Spinal cord (tissue), 3 donors: ENCODE data around the genes GRM2, ACY1, POC1A and PPM1M.

DNA sequence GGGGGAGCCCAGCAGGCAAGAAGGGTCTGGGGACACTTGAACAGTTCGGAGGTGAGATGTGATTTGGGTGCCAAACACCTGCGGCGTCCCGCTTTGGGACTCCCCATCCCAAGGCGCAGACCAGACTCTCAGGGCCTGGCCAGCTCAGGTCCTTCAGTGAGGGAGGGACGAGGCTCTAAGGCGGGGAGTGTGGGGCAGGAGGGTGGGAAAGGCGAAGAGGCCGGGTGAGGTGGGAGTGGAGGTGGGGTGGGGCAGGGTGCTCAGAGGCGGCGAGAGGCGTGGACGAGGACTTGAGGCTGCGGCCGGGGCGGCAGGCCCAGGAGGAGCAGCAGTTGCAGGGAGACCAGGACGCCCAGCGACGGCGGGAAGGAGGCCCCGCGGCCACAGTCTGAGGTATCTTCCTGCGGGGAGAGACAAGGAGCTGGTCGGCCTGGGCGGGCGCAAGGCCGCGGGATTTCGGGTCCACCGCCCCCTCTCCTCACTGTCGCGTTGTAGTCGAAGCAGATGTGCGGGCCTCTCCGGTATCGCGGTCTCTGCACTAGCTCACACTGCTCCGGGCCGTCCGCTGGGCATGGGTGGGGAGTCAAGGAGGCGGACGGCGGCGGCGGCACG is 5.2 kb upstream of the TMEM115 start:
- PRO-cap, result no peak
- RAMPAGE, long total RNA, result no peak

DNA sequence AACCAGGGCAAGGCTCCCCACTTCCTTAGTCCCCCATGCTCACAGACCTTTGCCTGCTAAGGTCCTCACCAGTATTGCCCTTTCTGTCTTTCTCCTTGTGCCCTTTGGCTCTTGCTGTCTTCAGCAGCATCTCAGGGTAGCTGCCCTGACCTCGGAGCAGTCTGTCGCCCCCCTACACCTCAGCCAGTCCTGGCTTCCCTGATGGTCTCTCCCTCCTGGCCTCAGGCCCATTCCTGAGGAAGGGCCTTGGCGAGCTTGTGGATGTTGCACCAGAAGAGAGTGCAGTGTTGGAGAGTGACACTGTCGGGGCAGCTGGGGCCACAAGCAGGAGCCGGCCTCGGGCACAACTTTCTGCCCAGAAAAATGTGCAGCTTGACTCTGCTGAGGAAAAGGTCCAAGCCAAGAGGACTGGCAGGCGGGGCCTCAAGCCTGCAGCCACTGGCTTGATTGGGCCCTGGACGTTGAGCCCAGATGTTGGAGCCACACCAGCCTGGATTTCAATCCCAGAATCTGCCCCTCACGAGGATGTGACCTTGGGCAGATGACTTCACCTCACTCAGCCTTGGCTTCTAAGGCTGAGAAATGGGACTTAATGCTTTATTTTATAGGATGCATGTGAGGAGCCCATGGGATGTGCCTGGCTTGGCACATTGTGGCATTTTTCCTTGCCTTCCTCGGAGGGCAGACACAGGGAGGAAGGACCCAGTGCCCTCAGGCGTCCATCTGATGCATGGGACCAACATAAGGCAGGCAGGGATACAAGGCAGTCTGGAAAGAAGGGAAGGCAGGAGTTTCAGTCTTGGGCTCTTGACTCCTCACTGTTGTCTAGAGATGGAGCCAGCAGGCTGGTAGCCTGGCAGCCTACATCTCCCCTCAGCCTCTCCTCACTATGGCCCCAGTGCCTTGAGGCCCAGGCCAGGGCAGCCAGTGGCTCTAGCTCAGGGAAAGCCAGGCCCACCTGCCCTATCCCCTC is 12.9 kb downstream of the HEMK1 start:
- PRO-cap, result no peak
- RAMPAGE, long total RNA, result no peak

- PRO-cap, result no peak
- RAMPAGE, long total RNA, result no peak
These were observed 4.7 kb downstream of the CISH start for GRCh38 chr3:50606602-50607529.

- PRO-cap, result no peak
- RAMPAGE, long total RNA, result no peak
These were observed 1.3 kb upstream of the DOCK3 start for GRCh38 chr3:50673430-50673884.

- PRO-cap, result no peak
- RAMPAGE, long total RNA, result no peak
These were observed 303.8 kb downstream of the DOCK3 start for GRCh38 chr3:50978517-50978931.

DNA sequence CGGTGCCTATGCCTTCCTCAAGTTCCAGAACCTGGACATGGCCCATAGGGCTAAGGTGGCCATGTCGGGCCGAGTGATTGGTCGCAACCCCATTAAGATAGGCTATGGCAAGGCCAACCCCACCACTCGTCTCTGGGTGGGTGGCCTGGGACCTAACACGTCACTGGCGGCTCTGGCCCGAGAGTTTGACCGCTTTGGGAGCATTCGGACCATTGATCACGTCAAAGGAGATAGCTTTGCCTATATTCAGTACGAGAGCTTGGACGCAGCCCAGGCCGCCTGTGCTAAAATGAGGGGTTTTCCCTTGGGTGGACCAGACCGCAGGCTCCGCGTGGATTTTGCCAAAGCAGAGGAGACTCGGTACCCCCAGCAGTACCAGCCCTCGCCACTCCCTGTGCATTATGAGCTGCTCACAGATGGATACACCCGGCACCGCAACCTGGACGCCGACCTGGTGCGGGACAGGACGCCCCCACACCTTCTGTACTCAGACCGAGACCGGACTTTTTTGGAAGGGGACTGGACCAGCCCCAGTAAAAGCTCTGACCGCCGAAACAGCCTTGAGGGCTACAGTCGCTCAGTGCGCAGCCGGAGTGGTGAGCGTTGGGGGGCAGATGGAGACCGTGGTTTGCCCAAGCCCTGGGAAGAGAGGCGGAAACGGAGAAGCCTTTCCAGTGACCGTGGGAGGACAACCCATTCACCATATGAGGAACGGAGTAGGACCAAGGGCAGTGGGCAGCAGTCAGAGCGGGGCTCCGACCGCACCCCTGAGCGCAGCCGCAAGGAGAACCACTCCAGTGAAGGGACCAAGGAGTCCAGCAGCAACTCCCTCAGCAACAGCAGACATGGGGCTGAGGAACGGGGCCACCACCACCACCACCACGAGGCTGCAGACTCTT is 1.7 kb downstream of the RBM15B start:
- PRO-cap, result no peak
- RAMPAGE, long total RNA, result no peak

- PRO-cap, result no peak
- RAMPAGE, long total RNA, result no peak
These were observed 7.7 kb upstream of the TEX264 start for GRCh38 chr3:51663165-51663947.

DNA sequence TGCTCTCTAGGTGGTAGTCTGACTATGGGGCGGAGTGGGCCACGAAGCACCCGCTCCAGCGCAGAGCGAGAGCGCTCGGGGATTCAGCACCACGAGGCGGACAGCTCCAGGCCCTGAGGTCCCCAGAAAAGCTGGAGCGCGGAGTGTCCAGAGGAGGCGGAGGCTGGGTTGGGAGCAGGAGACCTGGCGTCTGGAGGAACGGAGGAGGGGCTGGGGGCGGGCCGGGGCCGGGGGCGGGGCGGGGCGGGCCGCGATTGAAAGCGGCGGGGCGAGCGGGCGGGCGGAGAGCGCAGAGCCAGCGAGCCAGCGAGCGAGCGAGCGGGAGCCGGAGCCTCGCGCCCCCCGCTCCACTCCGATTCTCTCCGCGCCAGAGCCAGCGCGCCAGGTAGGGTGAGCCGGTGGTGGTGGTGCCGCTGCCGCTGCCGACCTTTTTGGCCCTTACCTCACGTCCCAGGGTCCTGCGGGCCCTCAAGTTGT is at the start of gene GRM2:
Gene GRM2 (plus strand): TSS at position 286 of the 477 bp plus-strand sequence.
- PRO-cap, result no peak
- RAMPAGE, long total RNA, result no peak

- PRO-cap, result no peak
- RAMPAGE, long total RNA, result no peak
These were observed at the start of gene ACY1 for GRCh38 chr3:51982735-51983827. TSS of gene ACY1 (plus strand) at chr3:51983535.

DNA sequence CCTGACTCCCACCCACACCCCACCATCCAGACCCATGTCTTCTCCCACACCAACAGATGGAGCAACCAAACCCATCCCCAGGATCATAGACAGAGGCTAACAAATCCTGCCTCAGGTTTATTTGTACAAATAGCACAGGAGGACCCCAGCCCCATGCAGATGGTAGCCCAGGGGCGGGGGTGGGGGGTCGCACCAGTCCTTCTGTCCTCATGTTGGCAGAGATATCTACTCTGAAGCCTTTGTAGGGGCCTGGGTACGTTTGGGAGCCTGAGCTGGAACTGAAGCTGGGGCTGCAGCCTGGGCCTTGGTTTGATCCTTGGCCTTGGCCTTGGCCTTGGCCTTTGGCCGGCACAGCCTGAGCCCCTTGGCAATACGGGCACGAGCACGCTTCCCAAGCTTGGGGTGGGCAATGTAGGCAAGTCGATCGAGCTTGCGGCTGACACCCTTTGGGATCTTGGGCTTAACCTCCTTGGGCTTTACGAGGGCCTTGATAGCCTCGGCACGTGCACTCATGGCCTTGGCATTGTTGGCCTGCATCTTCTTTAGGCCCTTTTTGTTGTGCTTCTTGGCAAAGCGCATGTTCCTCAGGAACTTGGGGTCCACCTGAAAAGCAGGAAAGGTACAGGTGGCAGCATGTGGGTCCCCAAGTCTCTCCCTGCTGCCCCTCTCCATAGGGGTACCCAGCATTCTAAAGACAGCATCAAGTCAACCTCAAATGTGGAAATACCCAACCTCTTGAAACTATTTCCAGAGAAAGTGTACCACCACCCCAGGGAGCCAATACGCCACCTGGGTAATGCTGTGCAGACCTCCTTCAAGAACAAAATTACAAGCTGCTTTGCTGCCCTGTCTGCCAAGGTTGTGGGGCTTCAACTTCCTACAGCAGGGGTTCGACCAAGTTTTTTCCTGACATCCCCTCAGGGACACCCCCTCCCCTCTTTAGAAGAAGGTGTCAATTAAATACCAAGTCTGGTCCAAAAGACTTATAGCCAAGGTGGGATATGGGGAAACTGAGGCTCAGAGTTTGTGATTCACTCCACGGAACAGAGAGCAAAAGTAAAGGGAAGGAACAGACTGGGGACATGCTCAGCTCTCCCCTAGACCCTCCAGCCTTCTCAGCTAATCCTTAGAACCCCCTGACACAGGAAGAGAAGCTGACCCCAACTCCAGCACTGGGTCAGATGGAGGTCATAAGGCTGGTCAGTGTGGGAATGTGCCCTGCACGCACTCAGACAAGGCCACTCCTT is 1.7 kb downstream of the RPL29 start:
- PRO-cap, result no peak
- RAMPAGE, long total RNA, result no peak

GRCh38 chr3:52108483-52108880 is 45.7 kb downstream of the POC1A start:
- PRO-cap, result no peak
- RAMPAGE, long total RNA, result no peak

DNA sequence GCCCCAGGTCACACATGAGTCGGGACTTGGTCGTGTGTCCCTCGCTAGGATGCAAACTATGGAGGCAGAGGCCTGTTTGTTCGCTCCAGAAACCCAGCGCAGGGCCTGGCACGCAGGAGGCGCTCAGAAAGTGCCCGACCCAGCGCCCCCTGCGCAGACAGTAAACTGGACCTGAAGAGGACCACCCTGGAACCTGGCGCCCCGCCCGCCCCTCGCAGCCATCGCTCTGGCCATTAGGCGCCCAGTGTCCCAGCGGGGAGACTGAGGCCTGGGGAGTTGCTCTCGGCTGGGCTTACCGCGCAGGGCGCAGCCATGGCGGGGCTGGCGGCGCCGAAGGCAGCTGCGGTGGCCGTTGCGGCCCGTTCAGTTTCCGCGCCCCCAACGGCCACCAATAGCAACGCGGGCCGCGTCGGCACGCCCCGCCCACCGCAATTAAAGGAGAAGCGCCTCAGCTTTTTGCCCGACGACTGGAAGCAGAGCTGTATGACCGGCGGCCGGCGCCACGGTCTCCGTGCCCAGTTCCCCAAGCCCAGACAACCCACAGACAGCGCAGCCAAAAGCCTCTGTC is at the start of gene POC1A:
Gene POC1A (minus strand): TSS at position 365 of the 568 bp plus-strand sequence.
- PRO-cap, result unidirectional peak, plus-strand start at position 463 of the sequence
- RAMPAGE, long total RNA, result no peak

- PRO-cap, result no peak
- RAMPAGE, long total RNA, result no peak
These were observed 3.4 kb downstream of the TLR9 start for GRCh38 chr3:52221995-52222507.

DNA sequence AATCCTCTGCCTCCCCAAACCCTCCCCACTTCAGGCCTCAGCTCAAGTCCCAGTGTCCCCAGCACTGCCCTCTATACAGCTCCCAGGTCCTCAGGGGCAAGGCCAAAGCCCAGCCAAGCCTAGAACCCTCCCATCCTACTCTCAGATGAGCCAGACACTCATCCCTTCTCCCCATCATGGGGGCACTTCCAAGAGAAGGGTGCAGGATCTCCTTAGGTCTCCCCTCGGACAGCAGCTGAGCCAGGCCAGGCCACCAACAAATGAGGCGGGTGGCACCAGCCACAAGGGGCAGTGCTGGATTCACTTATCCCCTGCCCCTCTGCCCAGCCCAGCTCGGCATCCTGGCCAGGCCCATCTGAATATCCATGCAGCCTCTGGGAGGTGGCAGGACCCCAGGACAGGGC is 4.6 kb downstream of the TWF2 start:
- PRO-cap, result no peak
- RAMPAGE, long total RNA, result no peak

- PRO-cap, result no peak
- RAMPAGE, long total RNA, result no peak
These were observed at the start of gene PPM1M for GRCh38 chr3:52245226-52246386. TSS of gene PPM1M (plus strand) at chr3:52245759.

DNA sequence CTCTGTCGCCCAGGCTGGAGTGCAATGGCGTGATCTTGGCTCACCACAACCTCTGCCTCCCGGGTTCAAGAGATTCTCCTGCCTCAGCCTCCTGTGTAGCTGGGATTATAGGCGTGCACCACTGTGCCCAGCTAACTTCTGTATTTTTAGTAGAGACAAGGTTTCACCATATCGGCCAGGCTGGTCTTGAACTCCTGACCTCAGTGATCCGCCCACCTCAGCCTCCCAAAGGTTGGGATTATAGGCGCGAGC is 8.4 kb downstream of the WDR82 start:
- PRO-cap, result no peak
- RAMPAGE, long total RNA, result no peak

- PRO-cap, result no peak
- RAMPAGE, long total RNA, result no peak
These were observed 1.5 kb upstream of the WDR82 start for GRCh38 chr3:52279706-52280537.

- PRO-cap, result no peak
- RAMPAGE, long total RNA, result no peak
These were observed 18.4 kb downstream of the NT5DC2 start for GRCh38 chr3:52515068-52515808.

DNA sequence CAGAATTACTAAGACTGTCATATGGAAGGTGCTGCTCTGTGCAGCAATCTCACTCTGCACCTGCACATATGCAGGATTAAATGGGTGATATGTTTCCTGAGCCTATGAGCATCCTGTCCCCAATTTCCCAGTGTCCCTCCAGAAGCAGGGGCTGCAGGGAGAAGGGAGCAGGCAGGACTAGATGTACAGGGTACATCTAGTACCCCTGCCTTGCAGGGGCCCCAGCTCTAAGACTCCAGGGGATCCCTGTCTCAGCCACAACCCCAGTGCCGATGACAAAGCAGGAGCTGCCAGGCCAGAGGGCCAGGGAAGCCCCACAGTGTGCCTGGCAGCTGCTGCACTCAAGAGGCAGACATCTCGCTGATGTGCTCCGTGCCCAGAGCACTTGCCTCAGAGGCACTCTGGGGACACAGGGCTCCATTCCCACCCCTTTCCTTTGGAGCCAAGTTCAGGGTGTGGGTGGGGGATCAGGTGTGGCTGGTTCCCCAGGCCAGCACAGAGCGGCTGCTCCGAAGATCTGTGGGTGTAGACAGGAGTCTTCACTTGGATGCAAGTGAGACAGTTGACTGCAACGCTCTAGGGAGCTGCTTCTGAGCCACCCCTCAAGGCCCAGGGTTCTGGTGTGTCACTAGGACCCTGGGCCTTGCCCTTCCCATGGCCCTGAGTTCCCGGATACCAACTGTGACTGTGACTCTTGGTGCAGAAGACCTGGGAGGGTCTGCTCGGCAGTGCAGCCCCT is 2.8 kb downstream of the NT5DC2 start:
- PRO-cap, result no peak
- RAMPAGE, long total RNA, result no peak

DNA sequence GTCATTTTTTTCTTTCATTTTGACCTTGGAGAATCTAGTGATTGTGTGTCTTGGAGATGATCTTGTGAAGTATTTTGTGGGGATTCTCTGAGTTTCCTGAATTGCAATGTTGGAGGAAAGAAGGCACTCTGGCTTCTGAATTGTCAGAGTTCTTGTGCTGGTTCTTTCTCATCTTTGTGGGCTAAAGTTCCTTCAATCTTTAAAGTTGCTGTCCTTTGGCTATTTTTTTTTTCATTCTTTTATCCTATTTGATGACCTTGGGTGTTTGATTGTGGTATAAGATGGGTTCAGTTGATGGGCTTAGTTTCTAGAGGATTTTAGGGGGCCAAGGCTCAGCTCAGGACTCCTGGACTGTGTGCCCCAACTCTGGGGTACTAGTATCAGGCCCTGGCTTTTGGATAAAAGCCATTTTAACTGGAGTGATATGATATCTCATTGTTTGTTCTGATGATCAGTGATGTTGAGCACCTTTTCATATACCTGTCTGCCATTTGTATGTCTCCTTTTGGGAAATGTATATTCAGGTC is 58.6 kb downstream of the UQCC5 start:
- PRO-cap, result no peak
- RAMPAGE, long total RNA, result no peak